T47D (cell line): ENCODE results near the genes MFSD2B and FAM228A.

DNA sequence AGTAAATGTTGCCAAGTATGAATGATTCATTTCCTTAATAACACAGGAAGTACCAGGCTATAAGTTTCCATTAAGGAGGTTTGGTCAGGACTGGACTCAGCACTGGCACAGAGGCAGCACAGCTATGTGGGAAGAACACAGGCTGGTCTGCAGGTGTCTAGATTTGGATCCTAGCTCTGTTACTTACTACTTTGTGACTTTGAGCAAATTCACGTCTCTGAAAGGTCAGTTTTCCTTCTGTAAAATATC lies 97.2 kb downstream of the TDRD15 start:
- RRBS: no CpG with 5 or more reads among the region's 1 CpG

GRCh38 chr2:21423040-21423291 lies 299.2 kb downstream of the TDRD15 start:
- RRBS: no CpG with 5 or more reads among the region's 4 CpGs

DNA sequence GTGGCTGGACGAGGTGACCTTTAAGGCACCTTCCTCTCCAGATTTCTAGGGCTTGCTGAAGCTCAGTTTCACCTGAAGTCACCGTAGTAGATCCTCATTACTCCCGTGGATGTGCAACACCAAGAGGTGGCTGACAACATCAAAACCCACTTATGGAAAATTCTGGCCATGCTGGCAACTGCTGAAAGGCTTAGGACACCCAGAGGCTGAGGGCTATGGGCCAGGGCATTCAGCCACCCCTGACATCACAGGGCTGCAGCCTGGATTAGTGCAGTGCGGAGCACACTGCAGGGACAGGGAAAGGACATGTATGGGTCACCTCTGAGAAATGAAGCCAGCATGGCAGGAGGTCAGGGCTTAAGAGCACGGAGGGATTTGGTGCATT lies 300.6 kb downstream of the TDRD15 start:
- RRBS: no CpG with 5 or more reads among the region's 5 CpGs

GRCh38 chr2:22281100-22281591 lies 1103.8 kb upstream of the KLHL29 start:
- RRBS: no CpG with 5 or more reads among the region's 4 CpGs

- RRBS: no CpG with 5 or more reads among the region's 2 CpGs
Measured at GRCh38 chr2:22559684-22560006, 825.3 kb upstream of the KLHL29 start.

DNA sequence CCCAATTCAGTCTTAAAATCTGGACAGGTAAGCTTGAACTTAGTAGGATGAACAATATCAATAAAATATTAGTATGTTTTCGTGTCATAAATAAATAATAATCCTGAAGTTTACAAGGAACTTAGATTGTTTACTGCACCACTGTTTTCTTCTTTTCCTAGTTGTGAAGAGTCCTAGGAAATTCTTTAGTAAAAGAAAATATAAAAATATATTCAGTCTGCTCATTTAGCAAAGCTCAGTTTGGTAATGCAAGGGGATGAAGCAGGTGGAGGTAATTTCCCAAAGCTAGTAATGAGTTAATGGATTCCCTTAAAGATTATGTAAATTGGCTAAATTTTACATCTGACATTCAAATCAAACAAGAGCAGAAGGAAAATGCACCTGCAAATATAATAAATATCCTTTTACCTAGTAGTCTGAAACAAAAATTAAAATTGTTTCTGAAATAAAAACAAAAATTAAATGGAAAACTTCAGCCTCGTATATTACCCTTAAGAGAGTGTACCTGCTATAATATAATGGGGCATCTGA lies 562.6 kb upstream of the KLHL29 start:
- RRBS: no CpG with 5 or more reads among the region's 2 CpGs

DNA sequence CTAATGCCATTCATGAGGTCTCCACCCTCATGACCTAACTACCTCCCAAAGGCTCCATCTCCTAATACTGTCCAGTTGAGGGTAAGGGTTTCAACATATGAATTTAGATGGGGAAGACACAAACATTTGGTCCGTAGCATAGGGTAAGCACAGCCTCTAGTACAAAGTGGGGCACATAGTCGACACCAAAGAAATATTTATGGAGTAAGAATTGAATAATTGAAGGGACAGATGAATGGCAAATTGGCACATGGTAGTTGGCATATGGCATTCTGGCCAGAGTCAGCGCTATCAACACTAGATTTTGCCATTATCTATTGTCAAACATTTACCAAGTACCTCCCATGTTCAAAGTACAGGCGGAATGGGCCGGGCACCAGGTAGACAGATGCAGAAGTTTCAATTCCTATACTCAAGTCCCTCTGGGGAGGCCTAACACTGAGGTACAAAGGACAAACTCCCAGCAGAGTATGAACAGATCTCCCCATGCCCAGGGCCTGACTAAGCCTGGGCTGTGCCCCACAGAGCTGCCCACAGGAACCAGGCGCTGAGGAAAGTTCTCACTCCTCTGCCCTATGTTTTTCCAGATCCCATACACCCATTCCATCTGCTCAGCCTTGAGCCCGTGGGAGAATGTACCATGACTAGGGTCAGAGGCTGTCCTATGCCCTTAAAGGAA lies 257.6 kb upstream of the KLHL29 start:
- RRBS: no CpG with 5 or more reads among the region's 7 CpGs

GRCh38 chr2:23247281-23247769 lies 137.7 kb upstream of the KLHL29 start:
- RRBS: no CpG with 5 or more reads among the region's 4 CpGs

DNA sequence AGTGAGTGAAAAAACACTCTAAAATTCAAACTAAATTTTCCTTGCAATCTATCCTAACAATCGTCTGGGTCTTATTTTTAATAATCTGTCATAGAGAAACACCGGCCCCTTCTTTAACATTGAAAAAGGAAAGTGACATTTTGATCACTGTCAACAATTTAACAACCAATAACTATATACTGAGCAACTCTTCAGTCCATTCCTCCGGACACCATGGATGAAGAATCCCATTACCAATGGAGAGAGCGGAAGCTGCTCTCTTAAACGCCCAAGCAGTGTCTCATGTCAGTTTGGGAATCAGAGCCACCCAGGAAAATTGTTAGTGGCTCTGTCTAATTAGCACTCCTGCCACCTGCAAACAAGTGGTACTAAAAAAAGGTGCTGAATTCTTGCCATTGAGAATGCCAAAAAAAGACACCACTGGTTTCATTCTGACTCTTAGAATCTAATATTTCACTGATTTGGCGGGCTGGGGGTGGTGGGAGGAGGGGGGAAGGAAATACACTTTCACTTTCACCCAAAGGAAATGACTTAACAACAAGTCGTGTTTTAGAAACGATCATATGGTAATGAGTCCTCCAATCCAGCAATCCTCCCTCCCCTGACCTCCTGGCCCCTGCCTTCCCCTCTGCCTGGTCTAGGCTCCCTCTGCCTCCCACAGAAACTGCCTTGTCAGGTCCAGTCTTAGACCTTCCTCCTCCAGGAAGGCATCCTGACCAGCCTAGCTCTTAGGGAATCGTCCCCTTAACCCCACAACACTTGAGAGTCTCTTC lies 4.5 kb upstream of the KLHL29 start:
- RRBS: 84% methylated on average over 2 of the region's 9 CpGs

DNA sequence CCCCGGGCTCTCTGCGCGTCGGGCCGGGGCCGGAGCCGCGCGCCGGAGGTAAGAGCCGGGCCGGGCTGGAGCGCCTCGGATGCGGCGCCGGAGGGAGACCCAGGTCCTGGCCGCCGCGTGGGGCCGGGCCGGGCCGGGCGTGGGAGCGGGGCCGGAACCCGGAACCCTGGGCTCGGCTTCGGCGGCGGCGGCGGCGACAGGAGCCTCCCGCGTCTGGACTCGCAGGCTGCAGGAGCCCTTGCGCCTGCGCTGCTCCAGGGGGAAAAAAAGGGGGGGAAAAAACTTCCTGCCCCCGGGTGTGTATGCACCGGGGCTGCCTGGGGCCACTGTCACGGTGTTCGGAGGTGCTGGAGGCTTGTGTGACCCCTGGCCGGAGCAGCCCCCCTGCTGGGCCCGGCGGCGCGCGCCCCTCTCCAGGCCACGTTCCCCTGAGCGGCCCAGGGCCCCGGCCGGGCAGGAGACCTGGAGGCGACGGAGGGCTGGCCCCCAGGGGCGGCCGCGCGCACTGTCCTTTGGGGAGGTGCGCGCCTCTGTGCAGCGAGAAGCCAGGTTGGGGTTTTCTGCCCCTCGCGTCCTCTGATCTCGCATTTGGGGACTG lies 853 bp downstream of the KLHL29 start:
- RRBS: 68% methylated on average over 18 of the region's 65 CpGs

DNA sequence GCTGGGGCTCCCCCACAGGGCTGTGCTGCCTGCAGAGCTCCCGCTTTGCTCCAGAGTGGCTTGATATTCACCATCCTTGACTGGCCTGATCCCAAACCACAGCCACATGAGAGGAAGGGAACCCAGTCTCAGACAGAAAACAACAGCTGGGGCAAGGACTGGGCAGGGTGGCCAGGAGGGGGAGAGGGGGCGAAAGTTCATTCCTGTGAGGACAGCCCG lies 179.1 kb downstream of the KLHL29 start:
- RRBS: no CpG with 5 or more reads among the region's 3 CpGs

- RRBS: no CpG with 5 or more reads among the region's 9 CpGs
Measured at GRCh38 chr2:23564726-23565178, 179.8 kb downstream of the KLHL29 start.

DNA sequence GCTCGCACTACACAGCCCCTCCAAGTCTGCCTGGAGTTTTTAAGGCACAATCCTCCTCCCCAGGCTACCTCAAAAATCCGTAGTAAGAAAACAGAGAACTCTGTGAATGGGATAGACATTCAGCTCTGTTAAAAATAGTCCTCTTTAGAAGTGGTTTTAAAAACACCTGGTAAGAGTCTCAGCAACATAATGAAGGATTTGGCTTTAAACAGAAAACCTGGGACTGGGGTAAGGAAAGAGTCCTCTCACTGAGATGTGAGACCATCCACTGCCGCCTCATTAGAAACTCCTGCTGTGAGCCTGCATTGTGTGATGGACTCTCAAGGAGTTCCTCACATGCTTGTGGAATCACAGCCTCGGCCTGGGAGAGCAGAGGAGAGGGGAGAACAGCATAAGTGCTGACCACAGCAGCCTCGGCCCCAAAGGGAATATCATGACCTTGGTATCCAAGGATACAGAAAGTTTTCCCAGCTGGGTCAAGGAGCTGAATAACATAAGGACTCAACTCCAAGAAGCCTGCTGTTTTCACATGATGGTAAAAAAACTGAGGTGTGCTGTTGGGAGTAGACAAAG lies 214.7 kb downstream of the ATAD2B start:
- RRBS: no CpG with 5 or more reads among the region's 5 CpGs

DNA sequence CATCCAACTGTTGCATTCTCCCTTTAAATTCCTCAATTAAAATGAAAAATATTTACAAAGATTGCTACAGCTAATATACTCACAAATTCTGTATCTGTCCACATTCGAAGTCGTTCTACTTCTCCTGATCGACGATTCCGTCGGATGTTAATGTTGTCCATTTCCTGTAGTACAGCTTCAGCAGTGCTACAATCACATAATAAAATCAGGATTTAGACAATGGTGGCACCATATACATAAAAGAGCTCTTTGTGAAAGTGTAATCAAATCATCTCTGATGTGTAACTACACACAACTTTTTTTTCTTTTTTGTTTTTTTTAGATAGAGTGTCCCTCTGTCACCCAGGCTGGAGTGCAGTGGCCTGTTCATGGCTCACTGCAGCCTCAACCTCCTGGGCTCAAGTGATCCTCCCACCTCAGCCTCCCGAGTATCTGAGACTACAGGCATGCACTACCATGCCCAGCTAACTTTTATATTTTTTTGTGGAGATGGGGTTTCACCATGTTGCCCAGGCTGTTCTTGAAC lies 41.2 kb downstream of the ATAD2B start:
- RRBS: no CpG with 5 or more reads among the region's 7 CpGs

DNA sequence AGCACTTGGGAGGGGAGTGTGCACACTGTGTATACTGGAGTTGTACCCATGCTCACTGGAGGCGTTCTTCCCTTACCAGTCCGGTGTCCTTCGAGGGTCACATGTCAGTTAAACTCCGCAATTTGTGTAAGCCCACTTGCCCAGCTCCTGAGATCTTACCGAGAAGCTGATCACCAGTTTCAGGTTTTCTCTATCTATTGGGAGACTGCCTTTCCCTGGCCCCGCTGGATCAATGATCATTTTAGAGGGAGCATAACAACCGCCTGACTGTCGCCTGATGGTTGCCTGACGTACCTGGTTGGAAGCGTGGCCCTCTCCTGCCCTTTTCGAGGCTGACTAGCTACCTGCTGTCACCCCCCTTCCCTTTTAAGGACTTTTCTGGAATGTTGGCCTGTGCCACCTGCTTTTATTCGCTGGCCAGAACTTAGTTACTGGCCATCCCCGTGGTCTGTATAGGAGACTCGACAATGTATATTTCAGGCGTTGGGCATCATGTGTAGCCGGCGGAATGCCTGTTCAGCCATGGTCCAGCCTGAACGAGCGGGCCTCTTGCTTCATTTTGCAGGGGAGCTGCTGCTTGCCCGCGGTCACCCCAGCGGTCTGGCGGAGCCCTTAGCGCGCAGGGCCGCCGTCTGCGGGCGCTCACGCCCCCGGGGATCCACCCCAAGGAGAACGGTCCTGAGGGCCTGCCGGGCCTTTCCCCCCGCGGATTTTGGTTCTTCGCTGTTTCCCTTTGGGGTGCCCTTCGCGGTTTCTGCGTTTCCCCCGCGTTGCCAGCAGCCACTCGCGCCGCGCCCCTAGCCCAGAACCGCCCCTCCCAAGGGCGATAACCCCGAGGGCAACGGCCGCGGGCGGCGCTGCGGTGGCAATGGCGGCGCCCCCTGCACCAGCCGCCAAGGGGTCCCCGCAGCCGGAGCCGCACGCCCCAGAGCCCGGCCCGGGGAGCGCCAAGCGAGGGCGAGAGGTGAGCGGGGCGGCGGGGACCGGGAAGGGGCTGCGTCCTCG lies at the start of gene MFSD2B:
Gene MFSD2B (plus strand): TSS at position 857 of the 1,005 bp plus-strand sequence.
- RRBS: 96% methylated on average over 10 of the region's 72 CpGs

GRCh38 chr2:24083676-24084653 lies 669 bp downstream of the TP53I3 start:
- RRBS: 2% methylated on average over 20 of the region's 50 CpGs

DNA sequence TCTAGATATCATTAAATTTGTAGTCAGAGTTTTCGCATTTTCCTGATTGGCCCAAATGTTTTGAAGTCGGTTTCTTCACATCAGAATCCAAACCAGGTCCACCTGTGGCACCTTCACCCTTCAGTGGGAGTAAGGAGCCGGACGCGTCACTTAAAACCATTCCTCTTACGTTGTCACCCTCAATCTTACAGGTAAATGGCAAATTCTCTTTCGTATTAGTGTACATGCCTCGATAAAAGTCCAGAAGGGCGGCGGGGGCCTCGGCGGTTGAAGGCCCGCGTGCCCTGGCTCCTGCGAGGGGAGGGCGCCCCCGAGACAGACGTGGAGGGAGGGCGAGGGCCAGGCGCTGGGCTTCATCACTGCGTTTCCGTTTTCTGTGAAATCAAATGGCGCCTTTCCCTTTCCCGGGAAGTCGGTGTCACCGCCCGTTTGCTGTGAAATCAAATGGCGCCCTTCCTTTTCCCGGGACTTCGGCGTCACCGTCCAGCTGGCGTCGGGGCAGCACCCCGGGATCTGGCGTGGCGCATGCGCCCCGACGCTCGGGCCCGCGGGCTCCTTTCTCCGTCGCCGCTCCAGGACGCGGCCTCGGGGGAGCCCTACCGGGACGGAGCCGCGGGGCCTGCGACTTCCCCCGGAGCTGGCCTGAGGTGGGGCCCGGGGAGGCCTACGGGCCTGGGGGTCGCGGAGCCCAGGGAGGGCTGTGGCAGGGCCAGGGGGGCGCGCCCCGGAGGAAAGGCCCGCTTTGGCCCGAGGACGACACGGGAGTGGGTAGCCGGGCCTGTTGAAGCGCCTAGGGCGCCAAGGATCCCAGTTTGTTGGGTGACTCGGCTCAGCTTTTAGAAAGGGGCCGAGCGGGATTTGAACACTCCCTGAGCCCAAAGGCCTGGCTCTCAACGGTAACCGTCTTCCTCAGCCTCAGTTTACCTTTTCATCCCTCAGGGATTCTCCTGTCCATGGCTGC lies at the start of gene FAM228A:
Gene FAM228A (plus strand): TSS at position 526 of the 961 bp plus-strand sequence.
- RRBS: 78% methylated on average over 37 of the region's 74 CpGs

GRCh38 chr2:24252214-24252697 lies 77.4 kb downstream of the FAM228A start:
- RRBS: no CpG with 5 or more reads among the region's 1 CpG

DNA sequence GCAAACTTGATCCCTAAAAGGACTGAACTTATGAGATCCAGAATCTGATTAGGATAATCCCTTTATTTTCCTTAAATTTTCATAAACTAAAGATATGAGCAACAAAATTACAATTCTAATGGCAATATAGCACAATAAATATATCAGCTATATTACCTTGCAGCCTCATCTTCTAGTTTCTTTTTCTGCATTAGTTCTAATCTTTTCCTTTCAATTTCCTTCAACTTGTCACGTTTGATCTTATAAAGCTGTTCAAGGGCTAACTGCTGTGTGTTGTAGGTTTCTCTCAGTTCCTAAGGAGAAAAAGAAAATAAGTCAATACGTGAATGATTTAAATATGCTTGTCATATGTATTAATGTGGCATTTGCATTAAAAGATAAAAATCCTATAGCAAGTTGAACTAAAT lies 84.8 kb downstream of the ITSN2 start:
- RRBS: no CpG with 5 or more reads among the region's 2 CpGs

DNA sequence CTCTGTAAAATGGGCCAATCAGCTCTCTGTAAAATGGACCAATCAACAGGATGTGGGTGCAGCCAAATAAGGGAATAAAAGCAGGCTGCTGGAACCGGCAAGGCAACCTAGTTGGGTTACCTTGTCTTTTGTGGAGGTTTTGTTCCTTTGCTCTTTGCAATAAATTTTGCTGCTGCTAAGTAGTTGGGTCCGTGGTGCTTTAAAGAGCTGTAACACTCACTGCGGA lies 43.2 kb upstream of the ITSN2 start:
- RRBS: no CpG with 5 or more reads among the region's 3 CpGs